ENCODE measurements around the genes TAOK2, PPP4C, CD2BP2, ZNF771 and ITGAL.

DNA sequence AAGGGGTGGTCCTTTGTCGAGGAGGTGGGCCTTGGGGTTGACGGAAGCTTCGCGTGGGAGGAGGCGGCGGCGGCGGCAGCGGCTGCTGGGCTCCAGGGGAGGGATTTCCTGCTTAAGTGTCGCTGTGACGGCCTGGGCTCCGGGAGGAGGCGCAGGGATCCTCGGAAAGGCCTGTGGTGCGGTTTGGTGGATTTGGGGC is 1.6 kb downstream of the MAZ start:
- RRBS, result no CpG with 5 or more reads among the region's 15 CpGs

DNA sequence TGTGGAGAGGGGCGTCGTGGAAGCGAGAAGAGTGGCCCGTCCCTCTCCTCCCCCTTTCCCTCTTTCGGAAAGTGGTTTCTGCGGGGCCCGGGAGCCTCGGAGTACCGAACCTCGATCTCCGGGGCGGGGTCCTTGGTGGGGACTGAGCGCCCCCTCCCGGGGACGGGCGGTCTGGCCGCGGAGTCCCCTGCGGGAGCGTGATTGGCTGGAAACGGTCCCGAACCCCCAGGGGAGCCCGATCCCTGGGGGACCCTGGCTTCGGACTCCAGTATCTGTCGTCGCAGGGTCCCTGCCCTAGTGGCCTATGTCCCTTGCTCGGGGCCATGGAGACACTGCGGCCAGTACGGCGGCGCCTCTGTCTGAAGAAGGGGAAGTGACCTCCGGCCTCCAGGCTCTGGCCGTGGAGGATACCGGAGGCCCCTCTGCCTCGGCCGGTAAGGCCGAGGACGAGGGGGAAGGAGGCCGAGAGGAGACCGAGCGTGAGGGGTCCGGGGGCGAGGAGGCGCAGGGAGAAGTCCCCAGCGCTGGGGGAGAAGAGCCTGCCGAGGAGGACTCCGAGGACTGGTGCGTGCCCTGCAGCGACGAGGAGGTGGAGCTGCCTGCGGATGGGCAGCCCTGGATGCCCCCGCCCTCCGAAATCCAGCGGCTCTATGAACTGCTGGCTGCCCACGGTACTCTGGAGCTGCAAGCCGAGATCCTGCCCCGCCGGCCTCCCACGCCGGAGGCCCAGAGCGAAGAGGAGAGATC is 443 bp downstream of the PAGR1 start:
- RRBS, result 2% methylated on average over 13 of the region's 61 CpGs

DNA sequence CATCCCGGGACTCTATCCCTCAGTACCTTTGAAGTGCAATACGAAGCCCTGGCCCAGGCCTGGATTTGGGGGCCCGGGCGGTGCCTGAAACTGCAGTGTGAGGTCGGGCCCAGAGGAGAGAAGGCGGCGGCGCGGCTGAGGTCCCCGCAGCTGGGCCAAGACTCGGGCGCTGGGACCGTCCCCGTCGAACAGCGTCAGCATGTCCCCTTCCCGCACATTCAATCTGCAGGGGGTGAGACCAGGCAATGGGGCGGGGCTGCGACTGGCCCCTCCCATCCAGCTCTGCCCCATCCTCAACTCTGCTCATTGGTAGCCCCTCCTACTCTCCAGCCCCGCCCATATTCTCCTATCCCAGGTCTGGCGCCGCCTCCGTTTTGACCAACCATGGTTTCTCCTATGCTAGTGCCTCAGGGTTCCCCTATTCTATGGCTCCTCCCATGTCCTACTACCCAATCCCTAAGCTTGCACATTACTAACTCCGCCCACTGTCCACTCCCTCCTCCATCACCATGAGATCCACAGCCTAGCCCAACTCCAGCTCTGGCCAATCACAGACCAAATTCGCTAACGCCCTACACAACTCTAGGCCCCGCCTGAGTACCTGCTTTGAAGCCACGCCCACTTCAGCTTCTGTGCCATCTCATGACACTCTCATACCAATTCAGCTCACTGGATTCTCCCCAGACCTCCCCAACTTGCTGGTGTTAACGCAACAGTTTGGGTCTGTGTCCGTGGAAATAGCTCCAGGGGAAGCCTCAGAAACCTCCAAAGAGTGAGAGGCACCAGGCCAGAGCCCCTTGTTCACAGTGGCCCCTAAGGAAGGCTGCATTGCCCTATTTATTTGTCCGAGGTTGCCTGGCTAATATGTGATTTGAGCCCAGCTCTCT is 14.5 kb upstream of the CDIPT start:
- RRBS, result 52% methylated on average over 3 of the region's 31 CpGs

- RRBS, result under 1% methylated on average over 16 of the region's 66 CpGs
These were observed at the start of gene TAOK2 for GRCh38 chr16:29973093-29974050. TAOK2 (plus strand) TSS chr16:29973868.

DNA sequence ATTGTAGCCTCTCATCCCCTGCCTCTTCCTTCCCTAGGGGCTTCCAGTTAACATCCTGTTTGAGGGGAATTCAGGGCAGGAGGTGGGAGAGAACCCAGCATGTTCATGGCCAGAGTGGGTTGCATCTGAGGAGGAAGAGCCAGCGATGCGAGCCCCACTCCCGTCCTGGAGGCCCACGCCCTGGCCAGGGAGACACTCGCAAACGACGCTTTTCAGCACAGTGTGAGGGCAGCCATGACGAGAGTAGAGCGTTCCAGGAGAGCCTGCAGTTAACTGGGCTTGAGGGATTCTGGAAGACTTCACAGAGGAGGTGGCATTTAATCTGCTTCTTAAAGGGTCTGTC is 3.2 kb downstream of the INO80E start:
- RRBS, result no CpG with 5 or more reads among the region's 9 CpGs

DNA sequence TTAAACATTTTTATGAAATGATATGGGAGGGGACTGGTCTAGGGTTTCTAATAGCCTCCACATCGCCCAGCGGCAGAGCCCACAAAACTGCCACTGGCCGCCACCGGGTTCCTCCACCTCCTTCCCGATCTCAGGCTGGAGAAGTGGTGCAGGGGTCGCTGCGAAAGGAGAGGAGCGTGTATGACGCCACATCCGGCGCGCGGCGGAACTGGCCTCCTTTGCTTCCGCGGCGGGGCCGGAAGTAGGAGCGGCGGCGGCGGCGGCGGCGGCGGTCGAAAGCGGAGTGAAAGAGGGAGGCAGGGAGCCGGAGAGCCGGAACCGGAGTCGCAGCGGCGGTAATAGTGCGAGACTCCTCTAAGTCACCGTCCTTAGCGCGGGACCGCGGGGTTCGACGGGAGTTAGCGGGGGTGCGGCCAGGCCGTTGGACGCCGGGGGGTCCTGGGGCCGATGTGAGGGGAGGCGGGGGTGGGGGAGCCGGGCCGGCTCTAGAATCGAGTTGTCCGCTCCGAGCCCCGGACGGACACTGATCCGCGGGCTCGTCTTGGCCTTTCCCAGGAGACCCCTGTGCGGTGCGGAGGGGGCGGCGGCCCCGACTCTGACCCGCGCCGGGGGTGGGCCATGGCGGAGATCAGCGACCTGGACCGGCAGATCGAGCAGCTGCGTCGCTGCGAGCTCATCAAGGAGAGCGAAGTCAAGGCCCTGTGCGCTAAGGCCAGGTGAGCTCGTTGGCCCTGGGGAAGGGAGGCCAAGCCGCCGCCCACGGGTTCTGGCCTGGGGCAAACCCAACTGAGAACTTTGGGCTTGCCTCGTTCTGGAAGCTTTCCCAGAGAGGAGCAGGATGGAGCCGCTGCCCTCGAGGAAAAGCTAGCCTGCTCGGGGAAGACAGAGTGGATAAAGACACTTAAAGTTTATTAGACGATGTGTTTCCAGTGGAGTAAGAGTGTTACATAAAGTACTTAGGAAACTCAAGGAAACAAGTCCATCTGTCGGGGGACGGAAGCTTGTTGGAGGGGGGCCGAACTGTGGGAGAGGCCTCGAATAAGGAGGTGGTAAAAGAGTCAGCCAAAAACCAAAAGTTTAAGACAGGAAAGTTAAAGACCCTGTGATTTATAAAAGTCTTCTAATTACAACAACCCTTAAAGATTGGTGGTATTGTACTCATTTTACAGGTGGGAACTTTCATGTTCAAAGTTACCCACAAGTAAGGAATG is at the start of gene PPP4C:
PPP4C (plus strand) TSS at position 235 of the 1,211 bp plus-strand sequence.
- RRBS, result 2% methylated on average over 38 of the region's 89 CpGs

DNA sequence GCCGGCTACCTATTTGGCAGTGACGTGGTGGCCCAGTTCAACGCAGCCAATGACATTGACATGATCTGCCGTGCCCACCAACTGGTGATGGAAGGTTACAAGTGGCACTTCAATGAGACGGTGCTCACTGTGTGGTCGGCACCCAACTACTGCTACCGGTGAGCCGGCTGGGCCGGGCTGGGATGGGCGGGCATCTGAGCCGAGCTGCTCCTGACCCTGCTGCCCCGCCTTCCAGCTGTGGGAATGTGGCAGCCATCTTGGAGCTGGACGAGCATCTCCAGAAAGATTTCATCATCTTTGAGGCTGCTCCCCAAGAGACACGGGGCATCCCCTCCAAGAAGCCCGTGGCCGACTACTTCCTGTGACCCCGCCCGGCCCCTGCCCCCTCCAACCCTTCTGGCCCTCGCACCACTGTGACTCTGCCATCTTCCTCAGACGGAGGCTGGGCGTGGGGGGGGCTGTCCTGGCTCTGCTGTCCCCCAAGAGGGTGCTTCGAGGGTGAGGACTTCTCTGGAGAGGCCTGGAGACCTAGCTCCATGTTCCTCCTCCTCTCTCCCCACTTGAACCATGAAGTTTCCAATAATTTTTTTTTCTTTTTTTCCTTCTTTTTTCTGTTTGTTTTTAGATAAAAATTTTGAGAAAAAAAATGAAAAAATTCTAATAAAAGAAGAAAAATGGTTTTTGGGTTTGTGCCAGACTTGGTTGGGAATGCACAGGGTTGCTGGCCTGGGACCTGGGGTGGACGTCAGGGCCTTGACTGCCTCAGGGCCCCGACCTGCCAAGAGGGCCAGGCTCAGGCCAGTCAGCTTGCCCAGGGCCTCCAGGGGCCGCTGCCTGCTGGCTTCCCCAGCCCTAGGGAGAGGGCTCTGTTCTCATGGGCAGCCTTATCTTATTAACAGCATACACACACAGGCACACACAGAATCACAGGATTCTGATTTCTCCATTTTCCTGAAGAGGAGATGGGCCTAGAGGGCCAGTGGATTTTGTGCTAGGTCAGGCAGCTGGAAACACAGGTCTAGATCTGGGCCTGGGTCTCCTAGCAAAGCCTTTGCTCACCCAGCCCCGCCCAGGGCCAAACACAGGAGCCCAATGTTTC is 6.7 kb downstream of the TBX6 start:
- RRBS, result no CpG with 5 or more reads among the region's 26 CpGs

DNA sequence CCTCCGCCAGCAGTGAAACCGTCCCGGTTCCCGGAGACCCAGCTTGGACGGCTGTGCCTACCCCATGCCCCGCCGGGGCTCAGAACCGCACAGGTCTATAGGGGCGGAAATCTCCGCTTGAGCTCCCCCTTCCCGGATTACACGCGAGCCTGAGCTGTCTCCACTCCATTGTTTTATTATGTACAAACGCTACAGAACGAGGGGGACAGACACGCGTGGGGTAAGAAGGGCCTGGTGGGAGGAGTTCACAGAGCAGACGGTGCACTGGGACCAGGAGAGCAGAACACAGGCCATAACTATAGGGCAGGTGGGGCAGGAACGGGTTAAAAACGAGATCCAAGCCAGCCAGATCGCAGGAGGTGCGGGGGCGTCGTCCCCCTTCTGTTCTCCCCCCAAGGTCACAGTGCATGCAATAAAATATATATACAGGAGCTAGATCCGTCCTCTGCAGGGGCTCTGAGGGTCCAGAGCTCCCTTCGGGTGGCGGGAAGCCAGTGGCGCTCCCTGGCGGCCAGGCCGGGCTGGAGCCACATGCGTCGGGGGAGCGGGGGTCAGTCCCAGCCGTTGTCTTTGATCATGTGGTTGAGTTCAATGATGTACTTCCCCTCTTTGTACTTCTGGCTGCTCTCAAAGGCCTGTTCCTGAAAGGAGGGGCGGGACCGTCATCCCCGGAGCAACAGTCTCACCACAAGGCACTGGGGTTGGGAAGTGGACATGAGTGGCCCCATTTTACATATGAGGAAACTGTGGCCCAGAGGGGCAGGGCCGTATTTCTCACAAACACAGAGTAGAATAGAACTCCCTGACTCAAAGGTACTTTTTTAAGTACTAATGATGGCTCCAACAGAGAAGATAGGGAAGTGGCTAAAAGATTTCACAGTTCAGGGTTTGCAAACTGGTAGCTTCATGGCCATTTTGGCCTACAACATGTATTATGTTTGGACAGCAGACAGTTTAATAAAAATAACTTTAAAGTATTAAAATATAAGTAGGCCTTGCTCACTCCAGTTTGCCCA is 743 bp upstream of the TBX6 start:
- RRBS, result 2% methylated on average over 5 of the region's 38 CpGs

- RRBS, result no CpG with 5 or more reads among the region's 10 CpGs
These were observed 1.7 kb downstream of the CORO1A start for GRCh38 chr16:30185092-30185478.

- RRBS, result 0% methylated on average over 7 of the region's 103 CpGs
These were observed 20.2 kb downstream of the CD2BP2 start for GRCh38 chr16:30334655-30335625.

DNA sequence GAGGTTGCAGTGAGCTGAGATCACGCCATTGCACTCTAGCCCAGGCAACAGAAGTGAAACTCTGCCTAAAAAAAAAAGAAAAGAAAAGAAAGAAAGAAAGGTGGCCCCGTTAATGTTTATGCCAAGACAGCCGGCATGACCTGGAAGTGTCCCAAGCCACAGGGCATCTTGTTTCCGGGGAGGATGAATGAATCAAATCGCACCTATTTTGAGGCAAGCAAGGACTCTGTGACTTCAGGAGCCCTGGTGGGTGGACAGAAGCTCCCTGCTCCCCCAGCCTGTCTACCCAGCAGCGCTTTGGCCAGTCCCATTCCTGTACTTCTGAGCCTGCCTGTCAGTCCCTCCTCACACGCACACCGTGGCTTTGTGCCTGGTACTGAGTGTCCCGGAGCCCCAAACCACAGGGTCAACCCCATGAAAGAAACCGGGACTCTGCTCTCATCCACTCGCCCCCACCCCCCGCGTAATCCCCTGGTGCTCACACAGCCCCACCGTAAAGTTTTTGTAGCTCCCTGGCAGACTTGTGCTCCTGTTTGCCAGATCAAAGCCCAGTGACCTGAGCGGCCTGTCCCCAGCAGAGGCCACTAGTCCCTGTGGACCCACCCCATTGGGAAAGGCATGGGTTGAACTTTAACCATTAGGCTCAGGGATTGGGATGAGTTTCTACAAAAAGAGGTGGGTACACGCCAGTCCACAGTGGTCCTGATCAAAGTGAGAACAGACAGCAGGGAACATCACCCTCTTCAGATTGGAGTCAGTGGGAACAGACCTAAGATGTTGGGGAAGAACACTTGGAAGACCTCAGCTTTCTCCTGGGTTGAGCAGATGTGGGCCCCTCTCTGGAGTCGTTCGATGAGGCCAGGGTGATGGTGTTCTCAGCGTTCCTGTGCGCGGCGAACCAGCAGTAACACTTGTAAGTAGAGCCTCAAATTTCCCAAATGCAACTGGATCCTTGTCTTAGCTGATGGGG is 19.2 kb downstream of the CD2BP2 start:
- RRBS, result no CpG with 5 or more reads among the region's 22 CpGs

GRCh38 chr16:30352931-30353636 is 2.0 kb downstream of the CD2BP2 start:
- RRBS, result no CpG with 5 or more reads among the region's 19 CpGs

- RRBS, result no CpG with 5 or more reads among the region's 13 CpGs
These were observed 729 bp downstream of the CD2BP2 start for GRCh38 chr16:30354312-30354846.

DNA sequence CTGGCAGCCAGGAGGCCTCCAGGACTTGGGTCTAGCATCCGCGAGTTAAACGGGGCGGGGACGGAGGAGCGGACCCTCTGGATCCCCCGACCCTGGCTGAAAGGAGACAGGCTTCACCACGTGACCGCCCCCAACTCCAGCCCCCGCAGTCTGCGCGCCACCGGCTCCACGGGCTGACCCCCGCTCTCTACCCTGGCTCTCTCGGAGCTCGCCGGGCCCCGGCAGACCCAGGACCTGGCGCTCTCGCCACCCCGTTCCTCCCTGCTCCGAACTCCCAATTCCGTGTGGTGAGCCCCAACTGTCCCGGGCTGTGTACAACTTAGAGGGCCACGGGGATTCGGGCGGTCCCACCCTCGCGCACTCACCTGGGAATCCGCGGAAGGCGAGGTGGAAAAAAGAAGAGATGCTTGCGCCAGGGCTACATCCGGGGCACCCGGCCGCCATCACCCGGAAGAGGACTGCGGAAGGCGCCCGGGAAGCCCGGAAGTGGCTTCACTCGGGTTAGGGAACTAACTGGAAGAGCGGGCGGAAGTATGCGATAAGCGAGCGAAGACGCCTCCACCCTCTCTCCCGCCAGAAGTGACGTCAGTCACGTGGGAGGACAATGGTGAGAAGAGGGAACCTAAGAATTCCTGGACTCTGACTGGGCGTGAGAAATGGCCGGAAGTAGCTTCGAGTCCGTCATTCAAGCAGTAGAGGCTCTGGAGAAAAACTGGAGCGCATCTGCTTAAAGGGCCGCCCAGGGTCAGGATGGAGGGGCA is at the start of gene CD2BP2:
CD2BP2 (minus strand) TSS at position 462 of the 761 bp plus-strand sequence.
- RRBS, result 1% methylated on average over 12 of the region's 58 CpGs

DNA sequence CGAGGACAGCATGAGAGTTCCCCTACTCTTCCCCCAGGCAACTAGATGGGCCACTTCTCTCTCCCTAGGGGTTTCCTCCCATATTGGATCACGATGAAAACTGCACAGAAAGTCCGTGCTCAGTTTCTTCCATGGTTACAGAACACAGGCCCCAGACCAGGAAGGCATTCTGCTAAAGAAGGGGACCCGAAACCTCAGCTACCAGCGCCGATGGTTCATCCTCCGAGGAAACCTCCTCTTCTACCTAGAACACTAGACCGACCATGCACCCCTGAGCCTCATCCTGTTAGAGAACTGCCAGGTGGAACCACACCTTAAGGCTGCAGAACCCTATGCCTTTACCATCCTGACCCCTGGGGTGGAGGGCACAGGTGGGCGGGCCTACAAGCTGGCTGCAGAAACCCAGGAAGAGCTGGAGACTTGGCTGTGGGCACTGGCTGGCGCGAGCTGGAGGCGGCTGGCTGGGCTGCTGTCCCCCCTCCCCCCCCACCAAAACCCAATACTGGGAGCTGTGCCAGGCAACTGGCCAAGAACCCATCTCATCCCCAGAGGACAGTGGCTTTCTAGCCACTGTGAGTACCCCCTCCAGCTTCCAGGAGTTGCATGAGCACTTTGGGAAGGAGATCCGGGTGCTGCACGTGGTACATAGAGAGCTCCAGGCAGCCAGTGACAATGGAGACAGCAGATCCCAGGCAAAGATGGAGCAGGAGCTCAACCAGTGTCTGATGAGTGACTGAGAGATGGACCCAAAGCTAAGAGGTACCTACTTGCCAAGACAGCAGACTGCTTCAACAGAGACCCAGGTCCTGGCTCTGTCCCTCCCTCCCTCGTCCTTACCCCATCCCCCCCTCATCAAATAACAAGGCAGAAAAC is 1.4 kb upstream of the CD2BP2 start:
- RRBS, result no CpG with 5 or more reads among the region's 15 CpGs

GRCh38 chr16:30368970-30369815 is 1.1 kb downstream of the TBC1D10B start:
- RRBS, result 3% methylated on average over 8 of the region's 36 CpGs

DNA sequence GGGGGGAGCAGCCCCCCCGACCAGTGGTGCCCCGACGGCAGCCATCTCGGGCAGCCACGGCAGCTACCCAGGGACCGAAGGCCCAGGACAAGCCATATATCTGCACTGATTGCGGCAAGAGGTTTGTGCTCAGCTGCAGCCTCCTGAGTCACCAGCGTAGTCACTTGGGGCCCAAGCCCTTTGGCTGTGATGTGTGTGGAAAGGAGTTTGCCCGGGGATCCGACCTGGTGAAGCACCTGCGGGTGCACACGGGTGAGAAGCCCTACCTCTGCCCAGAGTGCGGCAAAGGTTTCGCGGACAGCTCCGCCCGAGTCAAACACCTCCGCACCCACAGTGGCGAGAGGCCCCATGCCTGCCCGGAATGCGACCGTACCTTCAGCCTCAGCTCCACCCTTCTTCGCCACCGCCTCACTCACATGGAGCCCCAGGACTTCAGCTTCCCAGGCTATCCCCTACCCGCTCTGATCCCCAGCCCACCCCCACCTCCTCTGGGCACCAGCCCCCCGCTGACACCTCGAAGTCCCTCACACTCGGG is 2.8 kb downstream of the ZNF48 start:
- RRBS, result no CpG with 5 or more reads among the region's 28 CpGs

DNA sequence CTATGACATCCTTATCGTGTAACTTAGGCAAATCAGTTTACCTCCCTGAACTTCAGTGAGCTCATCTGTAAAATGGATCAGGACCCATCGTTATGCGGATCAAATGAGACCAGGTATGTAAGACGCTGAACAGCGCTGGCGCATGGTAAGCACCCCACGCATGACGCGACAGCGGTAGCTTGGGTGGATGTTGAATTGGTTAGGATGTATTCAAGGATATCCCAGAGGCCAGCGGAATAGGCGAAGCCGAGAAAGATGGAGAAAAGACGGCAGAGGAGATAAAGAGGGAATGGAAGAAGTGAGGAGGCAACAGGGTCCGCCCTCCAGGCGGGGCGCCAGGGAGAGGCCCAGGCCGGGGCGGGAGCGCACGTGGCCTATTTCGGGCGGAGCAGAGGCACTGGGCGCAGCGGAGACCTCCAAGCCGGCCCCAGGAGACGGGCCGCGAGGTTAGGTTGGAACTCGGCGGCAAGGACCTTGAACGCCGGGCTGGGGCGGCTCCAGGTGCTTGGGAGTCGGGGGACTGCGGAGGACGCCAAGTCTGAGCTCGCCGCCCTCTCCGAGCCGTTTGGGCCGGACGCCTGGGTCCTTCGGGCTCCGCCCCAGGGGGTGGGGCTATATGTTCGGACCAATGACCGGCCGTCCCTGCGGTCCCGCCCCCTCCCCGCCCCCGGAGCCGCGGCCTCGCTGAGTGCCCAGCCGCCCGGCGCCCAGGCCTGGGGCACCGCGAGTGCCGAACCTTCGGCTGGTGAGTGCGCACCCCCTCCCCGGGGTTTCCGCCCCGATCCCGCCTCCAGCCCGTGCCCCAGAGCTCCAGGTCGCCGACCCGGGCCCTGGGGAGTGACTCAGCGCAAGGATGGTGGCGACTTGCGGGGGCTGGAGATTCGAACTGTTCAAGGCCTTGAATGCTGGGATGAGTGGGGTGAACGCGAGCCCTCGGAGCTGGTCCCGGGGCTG is at the start of gene ZNF771:
ZNF771 (plus strand) TSS at position 687 of the 954 bp plus-strand sequence.
- RRBS, result 2% methylated on average over 47 of the region's 79 CpGs

DNA sequence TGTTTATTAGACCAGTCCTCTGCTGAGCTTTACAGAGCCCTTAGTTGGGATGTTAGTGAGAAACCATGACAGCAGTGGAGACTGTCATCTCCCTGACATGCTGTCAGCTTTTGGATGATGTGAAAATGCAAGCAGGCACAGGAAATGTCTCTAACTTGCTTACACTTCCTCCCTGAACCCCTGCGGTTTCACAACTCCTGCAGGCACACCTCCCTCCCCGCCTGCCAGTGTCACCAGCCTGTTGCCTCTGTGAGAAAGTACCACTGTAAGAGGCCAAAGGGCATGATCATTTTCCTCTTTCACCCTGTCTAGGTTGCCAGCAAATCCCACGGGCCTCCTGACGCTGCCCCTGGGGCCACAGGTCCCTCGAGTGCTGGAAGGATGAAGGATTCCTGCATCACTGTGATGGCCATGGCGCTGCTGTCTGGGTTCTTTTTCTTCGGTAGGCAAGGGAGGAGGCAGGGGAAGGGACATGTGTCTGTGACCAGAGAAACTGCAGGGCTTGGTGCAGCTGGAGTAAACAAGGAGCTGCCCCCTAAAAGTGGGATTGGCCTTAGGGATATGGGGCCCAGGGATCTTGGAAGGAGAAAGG is at the start of gene ITGAL:
ITGAL (plus strand) TSS at position 286 of the 592 bp plus-strand sequence.
- RRBS, result no CpG with 5 or more reads among the region's 7 CpGs

DNA sequence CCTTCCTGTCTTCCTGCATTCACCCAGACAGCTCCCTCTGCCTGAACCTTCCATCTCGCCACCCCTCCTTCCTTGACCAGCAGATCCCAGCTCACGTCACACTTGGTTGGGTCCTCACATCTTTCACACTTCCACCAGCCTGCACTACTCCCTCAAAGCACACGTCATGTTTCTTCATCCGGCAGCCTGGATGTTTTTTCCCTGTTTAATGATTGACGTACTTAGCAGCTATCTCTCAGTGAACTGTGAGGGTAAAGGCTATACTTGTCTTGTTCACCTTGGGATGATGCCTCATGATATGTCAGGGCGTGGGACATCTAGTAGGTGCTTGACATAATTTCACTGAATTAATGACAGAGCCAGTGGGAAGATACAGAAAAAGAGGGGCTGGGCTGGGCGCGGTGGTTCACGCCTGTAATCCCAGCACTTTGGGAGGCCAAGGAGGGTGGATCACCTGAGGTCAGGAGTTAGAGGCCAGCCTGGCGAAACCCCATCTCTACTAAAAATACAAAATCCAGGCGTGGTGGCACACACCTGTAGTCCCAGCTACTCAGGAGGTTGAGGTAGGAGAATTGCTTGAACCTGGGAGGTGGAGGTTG is 4.0 kb downstream of the ZNF768 start:
- RRBS, result no CpG with 5 or more reads among the region's 11 CpGs